Keratinocyte (primary cell): ENCODE data around the gene TMEFF2.

CAGE:
- cytosol, long polyA minus RNA = no peak
- cytosol, long polyA plus RNA = no peak
- long polyA plus RNA = no peak
- nucleus, long polyA minus RNA = start-site peak on the minus strand at chr2:191169508-191169557, 20 reads; start-site peak on the plus strand at chr2:191169729-191169733, 8 reads; start-site peak on the plus strand at chr2:191169823-191169847, 9 reads
- nucleus, long polyA plus RNA = start-site peak on the minus strand at chr2:191169541-191169557, 6 and 5 reads in 2 replicates
Measured at GRCh38 chr2:191169449-191170296, 18.9 kb upstream of the STAT4 start.

DNA sequence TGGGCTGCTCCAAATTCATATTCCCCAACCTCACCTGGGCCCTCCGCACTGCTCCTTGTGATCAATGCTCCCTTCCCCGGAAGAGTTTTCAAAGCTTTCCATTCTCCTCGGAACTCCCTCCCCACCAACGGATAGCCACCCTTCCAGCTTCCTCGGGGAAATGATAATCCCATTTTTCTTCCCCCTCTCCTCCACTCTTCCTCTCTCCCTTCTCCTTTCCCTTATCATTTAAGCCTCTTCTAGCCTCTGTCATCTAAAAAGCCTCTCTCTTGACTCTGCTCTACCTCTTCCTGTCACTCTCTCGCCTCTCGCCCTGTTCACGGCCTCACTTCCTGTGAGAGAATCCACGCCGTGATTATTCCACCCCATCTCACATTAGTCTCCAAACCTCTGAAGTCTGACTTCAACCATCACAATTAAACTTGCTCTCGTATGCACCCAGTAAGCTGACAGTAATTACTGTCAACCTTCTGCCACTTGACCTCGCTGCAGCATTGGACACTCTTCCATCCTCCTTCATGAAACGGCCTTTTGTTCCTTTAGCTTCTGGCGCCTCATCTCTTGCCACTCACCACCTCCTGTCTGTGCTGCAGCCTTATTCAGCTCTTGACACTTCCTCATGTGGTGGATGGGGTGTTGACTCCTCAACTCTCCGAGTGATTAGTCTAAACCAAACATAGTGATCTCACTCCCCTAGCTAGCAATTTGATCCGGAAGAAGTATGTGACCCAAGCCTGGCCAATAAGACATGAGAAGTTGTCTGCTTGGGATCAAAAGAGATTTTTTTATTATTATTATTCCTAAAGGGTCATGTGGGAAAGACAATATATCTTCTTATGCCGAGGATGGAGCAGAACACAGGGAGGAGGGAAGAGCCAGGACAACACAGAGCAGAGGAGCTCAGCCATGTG lies 38.6 kb upstream of the MYO1B start:
CAGE:
- cytosol, long polyA minus RNA = no peak
- cytosol, long polyA plus RNA = no peak
- long polyA plus RNA = no peak
- nucleus, long polyA minus RNA = no peak
- nucleus, long polyA plus RNA = no peak

CAGE:
- cytosol, long polyA minus RNA = start-site peak on the plus strand at chr2:191363803-191363808, 37 reads; start-site peak on the plus strand at chr2:191363862-191363869, 37 reads
- cytosol, long polyA plus RNA = no peak
- long polyA plus RNA = no peak
- nucleus, long polyA minus RNA = start-site peak on the plus strand at chr2:191363736-191363875, 274 reads; start-site peak on the minus strand at chr2:191363813-191363875, 59 reads
- nucleus, long polyA plus RNA = no peak
Measured at GRCh38 chr2:191363547-191364026, 118.4 kb downstream of the MYO1B start.

CAGE:
- cytosol, long polyA minus RNA = no peak
- cytosol, long polyA plus RNA = no peak
- long polyA plus RNA = no peak
- nucleus, long polyA minus RNA = no peak
- nucleus, long polyA plus RNA = no peak
Measured at GRCh38 chr2:191846087-191846851, 619 bp downstream of the CAVIN2 start.

CAGE:
- cytosol, long polyA minus RNA = no peak
- cytosol, long polyA plus RNA = no peak
- long polyA plus RNA = no peak
- nucleus, long polyA minus RNA = no peak
- nucleus, long polyA plus RNA = no peak
Measured at GRCh38 chr2:192194345-192194812, 354 bp downstream of the TMEFF2 start.

GRCh38 chr2:192194813-192195965 lies at the start of gene TMEFF2:
Gene TMEFF2 (minus strand): TSS chr2:192194933.
CAGE:
- cytosol, long polyA minus RNA = no peak
- cytosol, long polyA plus RNA = no peak
- long polyA plus RNA = no peak
- nucleus, long polyA minus RNA = no peak
- nucleus, long polyA plus RNA = no peak

DNA sequence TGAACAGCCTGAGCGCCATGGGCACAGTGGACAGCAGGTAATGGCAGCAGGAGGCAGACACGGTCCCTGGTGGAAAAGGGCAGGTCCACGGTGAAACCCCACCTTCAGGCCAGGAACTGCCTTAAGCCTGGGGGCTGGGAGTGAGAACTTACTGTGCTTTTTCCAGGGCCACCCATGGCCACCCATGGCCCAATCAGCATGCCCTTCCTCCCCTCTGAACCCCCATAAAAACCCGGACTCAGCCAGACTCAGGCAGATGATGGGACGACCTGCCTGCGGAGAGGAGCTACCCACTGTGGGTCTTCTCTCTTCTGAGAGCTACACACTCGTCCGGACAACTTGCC lies 633.5 kb upstream of the TMEFF2 start:
CAGE:
- cytosol, long polyA minus RNA = no peak
- cytosol, long polyA plus RNA = no peak
- long polyA plus RNA = no peak
- nucleus, long polyA minus RNA = no peak
- nucleus, long polyA plus RNA = no peak

DNA sequence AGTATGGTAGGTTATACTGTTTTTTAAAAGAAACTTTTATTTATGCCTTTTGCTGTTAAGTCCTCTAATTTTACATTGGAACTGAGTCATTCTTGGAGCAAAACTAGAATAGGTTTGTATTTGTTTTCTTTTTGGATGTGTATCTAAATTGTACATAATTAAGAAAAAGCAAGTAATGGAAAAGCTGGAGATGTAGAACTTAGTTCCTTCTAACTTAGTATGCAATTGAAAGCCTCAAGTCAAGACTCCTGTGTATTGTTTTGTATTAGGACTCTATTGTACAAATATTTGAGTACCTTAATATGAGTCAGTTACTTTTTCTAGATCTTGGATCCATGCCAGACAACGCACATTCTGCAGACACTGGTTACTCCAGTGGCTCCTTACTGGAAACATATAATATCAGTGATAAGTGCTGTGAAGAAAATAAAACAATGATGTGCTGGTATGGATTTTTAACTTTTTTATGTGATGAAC lies 1.4 kb downstream of the SLC39A10 start:
CAGE:
- cytosol, long polyA minus RNA = no peak
- cytosol, long polyA plus RNA = no peak
- long polyA plus RNA = no peak
- nucleus, long polyA minus RNA = no peak
- nucleus, long polyA plus RNA = no peak

DNA sequence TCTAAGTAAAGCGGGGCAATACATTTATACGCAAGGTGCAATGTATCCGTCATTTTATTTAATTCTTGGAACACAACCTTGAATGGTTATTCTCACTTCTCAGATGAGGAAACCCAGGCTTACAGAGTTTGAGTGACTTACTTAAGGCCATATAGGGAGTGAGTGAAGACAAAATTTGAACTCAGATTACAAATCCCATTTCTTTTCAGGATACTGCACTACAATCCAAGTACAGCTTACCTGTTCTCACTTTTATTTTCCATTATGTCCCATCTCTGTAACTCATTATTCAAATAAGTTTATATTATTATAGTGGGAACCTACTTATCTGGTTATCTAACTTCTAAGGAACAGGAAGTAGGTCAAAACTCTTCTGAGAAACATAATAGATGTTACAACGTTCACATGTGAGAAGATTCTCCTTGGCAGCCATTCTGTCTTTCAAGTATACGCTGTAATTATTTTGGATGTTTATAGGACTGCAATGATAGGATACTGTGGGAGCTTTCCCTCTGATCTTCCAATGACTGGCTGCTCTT lies 12.3 kb upstream of the STK17B start:
CAGE:
- cytosol, long polyA minus RNA = no peak
- cytosol, long polyA plus RNA = no peak
- long polyA plus RNA = no peak
- nucleus, long polyA minus RNA = no peak
- nucleus, long polyA plus RNA = no peak

GRCh38 chr2:196199186-196199900 lies 28.0 kb upstream of the STK17B start:
CAGE:
- cytosol, long polyA minus RNA = no peak
- cytosol, long polyA plus RNA = no peak
- long polyA plus RNA = no peak
- nucleus, long polyA minus RNA = no peak
- nucleus, long polyA plus RNA = no peak

DNA sequence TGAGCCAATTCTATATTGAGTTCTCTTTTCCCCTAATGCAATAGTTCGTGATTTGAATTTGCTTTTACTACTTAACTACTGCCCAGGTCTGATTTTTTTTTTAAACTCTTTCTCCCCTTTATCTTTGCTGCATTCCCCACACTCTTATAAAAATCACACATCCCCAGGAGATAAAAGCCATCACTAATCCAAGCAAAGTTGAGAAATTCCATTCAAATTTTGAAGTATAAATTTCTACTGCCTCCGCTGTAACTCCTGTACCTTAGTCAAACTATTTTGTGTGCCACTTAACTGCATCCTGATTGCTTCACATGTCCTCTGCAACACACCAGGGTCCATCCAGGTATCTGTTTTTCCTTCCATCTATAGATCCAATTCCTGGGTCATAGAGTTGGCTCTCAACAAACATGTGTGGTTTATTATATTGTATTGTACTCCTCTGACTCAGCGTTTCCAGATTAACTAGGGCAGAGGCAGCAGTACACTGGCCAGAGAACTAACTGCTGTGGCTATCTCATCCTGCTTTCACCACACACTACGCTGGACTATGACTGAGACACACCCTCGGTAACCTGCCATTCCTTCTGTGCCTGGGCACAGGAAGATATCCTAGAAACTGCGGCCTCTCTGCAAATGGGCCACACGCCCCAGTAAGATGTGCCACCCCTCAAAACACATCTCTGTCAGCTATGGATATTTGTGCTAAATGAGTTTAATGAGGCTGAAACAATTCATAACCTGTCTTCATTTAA lies 159.6 kb upstream of the STK17B start:
CAGE:
- cytosol, long polyA minus RNA = no peak
- cytosol, long polyA plus RNA = no peak
- long polyA plus RNA = no peak
- nucleus, long polyA minus RNA = no peak
- nucleus, long polyA plus RNA = no peak

CAGE:
- cytosol, long polyA minus RNA = no peak
- cytosol, long polyA plus RNA = no peak
- long polyA plus RNA = no peak
- nucleus, long polyA minus RNA = no peak
- nucleus, long polyA plus RNA = no peak
Measured at GRCh38 chr2:196592281-196592642, 1.1 kb downstream of the HECW2 start.

GRCh38 chr2:196797726-196798079 lies 1.8 kb downstream of the GTF3C3 start:
CAGE:
- cytosol, long polyA minus RNA = no peak
- cytosol, long polyA plus RNA = no peak
- long polyA plus RNA = no peak
- nucleus, long polyA minus RNA = no peak
- nucleus, long polyA plus RNA = no peak

DNA sequence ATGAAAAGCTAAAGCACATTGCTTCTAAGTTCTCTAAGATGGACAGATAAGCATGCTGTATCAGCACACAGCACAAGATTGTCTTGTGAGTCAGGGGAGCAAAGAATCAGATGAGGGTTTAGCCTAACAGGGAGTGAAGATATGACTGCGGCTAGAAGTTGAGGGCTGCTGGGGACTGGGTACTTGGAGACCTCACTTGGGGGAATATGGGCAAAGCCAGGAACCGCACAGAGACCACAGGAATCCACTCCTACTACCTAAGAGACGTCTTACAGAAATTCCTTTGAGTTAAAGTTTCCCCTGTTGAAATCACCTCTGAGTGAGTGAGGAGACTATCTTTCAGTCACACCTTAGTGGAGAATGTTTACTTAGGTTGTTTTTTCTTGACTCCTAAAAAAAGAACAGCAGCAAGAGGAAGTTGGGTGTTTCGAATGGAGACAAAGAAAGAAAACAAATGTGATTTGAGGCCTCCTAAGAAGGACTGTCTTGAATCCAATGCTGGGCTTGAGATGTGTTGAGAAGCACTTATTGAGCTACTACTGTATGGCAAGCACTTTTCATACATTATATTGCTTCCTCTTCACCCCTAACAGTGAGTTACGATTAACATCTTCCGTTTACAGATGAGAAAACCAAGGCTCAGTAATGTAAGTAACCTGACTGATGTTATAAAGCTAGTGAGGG lies 100.7 kb downstream of the ANKRD44 start:
CAGE:
- cytosol, long polyA minus RNA = no peak
- cytosol, long polyA plus RNA = no peak
- long polyA plus RNA = no peak
- nucleus, long polyA minus RNA = no peak
- nucleus, long polyA plus RNA = no peak

DNA sequence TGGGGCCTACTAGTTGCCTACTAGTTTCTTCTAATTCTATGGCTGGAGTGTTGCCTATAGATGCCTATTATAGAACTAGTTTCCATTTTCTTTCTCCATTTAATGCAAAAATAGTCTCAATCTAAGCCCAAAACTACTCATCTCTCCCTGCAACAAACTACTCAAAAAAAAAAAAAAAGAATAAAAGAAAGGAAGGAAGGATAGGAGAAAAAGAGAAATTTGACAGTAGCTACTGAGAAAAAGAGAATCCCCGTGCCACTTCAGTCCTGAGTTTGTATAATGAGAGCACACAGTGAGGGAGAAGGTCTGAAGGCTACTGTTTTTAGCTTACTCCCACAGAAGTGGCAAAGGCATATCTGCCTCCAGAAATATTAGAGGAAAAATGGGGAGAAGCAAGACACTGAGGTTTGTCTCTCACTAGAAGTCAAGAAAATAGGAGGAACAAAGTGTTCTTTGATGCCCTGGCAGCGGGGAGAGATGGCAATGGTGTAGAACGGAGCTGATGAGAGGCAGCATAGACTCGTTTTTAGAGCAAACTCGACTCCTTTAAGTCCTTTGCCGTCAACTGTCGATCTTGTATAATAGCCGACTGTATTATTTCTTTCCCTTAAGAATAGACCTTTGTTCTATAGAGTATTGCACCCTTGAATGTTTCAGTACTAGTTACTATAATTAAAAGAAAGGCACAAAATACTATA lies 73.9 kb downstream of the ANKRD44 start:
CAGE:
- cytosol, long polyA minus RNA = no peak
- cytosol, long polyA plus RNA = no peak
- long polyA plus RNA = no peak
- nucleus, long polyA minus RNA = no peak
- nucleus, long polyA plus RNA = no peak

CAGE:
- cytosol, long polyA minus RNA = no peak
- cytosol, long polyA plus RNA = no peak
- long polyA plus RNA = no peak
- nucleus, long polyA minus RNA = no peak
- nucleus, long polyA plus RNA = no peak
Measured at GRCh38 chr2:197356108-197356395, 45.5 kb upstream of the ANKRD44 start.

DNA sequence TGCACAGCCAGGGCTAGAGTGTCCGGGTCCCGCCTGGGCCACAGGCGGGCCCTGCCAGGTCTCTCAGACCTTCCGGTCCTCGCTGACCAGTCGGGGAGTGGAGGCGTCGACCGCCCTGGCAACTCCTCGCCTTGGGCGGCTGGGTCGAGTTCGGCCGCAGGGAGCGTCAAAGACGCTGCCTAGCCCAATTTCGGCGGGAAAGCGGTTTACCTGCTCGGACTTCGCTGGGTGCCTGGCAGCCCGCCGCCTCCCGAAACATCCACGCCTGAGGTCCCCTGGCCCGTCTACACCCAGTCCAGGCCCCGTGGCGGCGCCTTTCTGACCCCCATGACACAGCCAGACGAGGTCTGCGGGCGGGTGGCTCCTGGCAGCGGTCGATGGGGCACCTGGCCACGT lies 340 bp upstream of the BOLL start:
CAGE:
- cytosol, long polyA minus RNA = no peak
- cytosol, long polyA plus RNA = no peak
- long polyA plus RNA = no peak
- nucleus, long polyA minus RNA = no peak
- nucleus, long polyA plus RNA = no peak

GRCh38 chr2:197928977-197929811 lies 124.8 kb downstream of the PLCL1 start:
CAGE:
- cytosol, long polyA minus RNA = no peak
- cytosol, long polyA plus RNA = no peak
- long polyA plus RNA = no peak
- nucleus, long polyA minus RNA = no peak
- nucleus, long polyA plus RNA = no peak

GRCh38 chr2:198697134-198697712 lies 760.5 kb downstream of the SATB2 start:
CAGE:
- cytosol, long polyA minus RNA = no peak
- cytosol, long polyA plus RNA = no peak
- long polyA plus RNA = no peak
- nucleus, long polyA minus RNA = no peak
- nucleus, long polyA plus RNA = no peak

CAGE:
- cytosol, long polyA minus RNA = no peak
- cytosol, long polyA plus RNA = no peak
- long polyA plus RNA = no peak
- nucleus, long polyA minus RNA = no peak
- nucleus, long polyA plus RNA = no peak
Measured at GRCh38 chr2:199459203-199460138, 1.7 kb upstream of the SATB2 start.